Fallopian tube (tissue), 1 donor: ENCODE data around the genes OTOP2 and ARMC7.

DNA sequence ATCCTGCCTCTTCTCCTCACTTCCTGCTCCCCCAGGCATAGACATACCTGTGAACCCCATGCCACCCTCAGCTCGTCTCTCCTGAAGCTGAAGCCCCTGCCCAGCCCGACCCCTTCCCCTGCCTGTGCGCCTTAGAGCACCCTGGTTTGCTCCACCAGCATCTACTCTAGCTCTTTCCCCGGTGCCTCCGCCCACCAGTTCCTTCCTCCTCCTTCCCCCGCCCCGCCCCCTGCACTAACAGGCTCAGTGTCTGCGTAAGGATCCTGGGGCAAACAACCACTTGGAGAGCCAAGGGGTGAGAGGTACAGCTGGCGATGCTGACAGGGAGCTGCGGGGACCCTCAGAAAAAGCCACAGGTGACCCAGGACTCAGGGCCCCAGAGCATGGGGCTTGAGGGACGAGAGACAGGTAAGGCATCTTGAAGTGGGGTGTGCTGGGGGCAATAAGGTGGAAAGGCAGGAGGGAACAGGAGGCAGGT, 2.0 kb downstream of the GPR142 start:
- PRO-cap: no peak

DNA sequence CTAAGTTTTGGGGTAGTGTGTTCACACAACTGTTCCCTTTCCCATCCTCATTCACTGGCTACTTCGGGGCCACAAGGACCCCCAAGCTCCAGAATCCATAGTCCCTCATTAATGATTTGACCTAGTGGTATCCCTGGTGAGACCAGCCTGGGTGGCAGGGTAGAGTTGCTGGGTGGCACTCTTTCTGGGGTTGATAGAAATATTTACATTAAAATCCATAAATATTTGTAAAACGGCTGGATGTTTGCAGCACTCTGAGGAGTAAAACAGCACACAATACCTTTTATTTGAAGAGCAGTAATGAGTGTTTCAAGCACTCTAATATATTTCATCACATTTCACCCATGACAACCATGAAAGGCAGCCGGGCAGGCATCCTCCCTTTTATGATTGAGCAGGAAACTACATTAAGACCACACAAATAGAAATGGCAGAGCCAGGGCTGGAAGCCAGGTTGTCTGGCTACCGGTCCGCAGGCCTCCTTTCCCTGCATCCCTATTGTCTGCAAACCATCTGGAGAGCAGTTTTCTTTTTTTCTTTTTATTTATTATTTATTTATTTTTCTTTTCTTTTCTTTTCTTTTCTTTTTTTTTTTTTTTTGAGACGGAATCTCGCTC, 23.1 kb upstream of the GPRC5C start:
- PRO-cap: no peak

- PRO-cap: no peak
These were observed 7.2 kb upstream of the GPRC5C start for GRCh38 chr17:74424600-74425166.

DNA sequence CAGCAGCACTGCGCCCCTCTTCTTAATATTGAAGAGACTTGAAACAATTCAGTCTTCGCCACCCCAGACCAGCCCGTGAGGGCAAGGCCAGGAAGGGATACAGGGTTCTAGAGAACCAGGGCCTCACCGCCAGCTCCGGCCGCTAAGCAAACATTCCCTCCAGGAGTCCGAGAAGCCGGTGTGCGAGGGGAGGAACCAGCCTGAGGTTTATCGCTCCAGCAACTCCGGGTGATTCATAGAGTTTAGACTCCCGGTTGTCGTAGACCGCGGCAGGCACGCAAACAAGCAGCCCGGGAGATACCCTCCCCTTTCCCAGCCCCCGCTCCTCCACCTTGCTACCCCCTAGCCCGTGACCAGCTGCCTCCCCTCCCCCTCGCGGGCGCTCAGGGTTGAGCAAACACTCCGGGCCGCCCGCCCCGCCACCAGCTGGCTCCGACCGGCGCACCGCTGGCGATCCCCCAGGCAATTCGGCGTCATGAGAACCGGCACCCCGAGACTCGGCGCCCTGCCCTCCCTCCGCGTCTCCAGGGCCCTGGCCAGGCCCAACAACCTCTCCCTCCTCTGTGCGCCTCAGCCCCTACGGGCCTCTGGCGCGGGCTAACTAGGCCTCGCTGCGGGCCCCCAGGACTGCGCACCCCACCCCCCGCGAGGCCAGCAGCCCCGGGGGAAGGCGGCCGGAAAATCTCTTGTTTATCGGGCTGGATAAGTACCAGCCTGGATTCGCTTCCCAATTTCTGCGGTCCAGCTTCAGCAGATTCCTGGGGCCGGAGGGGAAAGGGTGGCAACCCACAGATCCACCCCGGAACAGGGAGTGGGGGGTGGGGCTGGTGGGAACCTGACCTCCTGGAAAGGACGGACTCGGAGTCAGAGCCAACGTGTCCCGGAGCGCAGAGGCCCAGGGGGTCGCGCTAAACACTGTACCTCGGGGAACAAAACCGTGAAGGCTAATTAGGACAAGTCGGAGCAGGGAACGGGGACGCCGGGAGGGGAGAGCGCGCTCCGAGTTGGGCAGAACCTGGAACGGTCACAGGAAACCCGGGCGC, 1.0 kb upstream of the GPRC5C start:
- PRO-cap: bidirectional peak, plus-strand start at position 170 of the sequence, minus-strand start at position 182 of the sequence; bidirectional peak, plus-strand start at position 396 of the sequence, minus-strand start at position 209 of the sequence; bidirectional peak, plus-strand start at position 867 of the sequence, minus-strand start at position 806 of the sequence

- PRO-cap: no peak
These were observed 475 bp upstream of the GPRC5C start for GRCh38 chr17:74431561-74431665.

- PRO-cap: no peak
These were observed 4.5 kb downstream of the GPRC5C start for GRCh38 chr17:74436273-74436821.

GRCh38 chr17:74444041-74444621, 12.2 kb downstream of the GPRC5C start:
- PRO-cap: no peak

GRCh38 chr17:74478558-74479093, 12.2 kb downstream of the CD300A start:
- PRO-cap: no peak

DNA sequence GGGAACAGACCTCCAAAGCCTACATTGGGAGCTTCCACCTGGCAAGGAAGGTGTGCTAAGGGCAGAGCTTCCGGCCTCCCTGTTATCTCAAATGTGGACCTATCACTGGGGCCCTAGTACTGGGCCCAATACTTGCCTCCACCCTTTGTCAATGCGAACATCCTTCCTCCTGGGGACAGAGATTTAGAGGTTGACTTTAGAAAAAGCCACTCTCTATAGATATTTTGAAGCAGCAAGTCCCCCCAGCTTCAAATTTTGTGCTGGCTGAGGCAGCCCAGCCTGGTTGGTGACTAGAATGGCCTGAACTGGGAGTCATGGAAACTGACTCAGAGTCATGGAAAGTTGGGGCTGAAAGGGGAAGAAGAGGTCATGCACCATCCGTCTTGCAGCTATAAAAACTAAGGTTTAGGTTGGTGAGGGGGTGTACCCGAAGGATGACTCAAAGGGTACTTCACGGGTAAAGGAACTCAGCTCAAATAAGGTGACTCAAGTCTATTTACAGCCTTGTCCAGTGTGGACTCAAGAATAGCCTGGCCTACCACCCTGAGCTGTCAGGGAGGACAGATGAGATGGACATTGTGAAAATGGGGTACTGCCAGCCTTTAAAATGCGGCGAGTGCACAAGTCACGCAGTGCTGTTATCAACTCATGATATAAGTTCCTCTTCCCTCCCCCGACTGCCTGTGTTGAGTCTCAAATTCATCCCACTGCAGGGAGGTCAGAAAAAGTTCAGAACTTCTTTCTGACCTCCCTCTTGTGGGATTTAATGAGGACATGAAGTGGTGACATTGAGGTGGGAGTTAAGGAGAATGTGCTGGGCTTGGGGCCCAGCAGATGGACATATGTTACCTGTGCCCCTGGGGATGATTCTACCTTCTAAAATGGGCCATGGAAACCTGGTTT, 18.6 kb downstream of the CD300LB start:
- PRO-cap: no peak

DNA sequence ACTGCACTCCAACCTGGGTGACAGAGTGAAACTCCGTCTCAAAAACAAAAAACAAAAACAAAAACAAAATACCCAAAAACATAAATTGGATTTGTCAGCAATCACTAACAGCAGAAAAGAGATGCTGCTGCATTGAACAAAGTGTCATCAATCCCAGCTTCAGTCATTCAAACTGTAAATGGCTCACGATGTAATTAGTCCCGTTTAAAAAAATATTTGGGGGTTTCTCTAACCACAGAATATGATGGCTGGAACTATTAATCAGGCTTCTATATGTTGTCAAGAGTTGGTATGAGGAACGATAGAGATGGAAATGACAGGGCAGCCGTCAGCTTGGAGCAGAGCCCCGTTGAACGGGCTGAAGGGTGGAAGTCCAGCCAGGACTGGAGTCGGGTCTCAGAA, 1.5 kb downstream of the CD300LB start:
- PRO-cap: no peak

- PRO-cap: no peak
These were observed 13.4 kb downstream of the CD300E start for GRCh38 chr17:74609915-74610823.

GRCh38 chr17:74924017-74924464, at the start of gene OTOP2:
Gene OTOP2 (plus strand): TSS chr17:74924273.
- PRO-cap: no peak

DNA sequence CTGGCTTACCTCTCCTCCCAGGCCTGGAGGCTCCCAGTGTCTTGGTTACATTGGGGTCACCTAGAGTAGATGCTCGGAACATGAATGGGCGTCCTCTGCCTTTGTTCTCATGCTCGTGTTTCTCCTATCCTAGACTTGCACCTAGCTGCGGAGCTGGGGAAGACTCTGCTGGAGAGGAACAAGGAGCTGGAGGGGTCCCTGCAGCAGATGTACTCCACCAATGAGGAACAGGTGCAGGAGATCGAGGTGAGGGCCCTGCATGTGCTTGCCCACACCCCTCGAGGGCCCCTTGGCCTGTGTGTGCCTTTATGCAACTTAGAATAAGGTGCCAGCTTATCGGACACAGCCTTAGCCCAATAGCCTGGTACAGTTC, 11.9 kb downstream of the CDR2L start:
- PRO-cap: no peak

GRCh38 chr17:75047755-75048112, 709 bp downstream of the KCTD2 start:
- PRO-cap: no peak

GRCh38 chr17:75088046-75088464, 301 bp downstream of the SLC16A5 start:
- PRO-cap: bidirectional peak, plus-strand start at chr17:75088357, minus-strand start at chr17:75088311

- PRO-cap: no peak
These were observed 712 bp downstream of the SLC16A5 start for GRCh38 chr17:75088465-75088866.

DNA sequence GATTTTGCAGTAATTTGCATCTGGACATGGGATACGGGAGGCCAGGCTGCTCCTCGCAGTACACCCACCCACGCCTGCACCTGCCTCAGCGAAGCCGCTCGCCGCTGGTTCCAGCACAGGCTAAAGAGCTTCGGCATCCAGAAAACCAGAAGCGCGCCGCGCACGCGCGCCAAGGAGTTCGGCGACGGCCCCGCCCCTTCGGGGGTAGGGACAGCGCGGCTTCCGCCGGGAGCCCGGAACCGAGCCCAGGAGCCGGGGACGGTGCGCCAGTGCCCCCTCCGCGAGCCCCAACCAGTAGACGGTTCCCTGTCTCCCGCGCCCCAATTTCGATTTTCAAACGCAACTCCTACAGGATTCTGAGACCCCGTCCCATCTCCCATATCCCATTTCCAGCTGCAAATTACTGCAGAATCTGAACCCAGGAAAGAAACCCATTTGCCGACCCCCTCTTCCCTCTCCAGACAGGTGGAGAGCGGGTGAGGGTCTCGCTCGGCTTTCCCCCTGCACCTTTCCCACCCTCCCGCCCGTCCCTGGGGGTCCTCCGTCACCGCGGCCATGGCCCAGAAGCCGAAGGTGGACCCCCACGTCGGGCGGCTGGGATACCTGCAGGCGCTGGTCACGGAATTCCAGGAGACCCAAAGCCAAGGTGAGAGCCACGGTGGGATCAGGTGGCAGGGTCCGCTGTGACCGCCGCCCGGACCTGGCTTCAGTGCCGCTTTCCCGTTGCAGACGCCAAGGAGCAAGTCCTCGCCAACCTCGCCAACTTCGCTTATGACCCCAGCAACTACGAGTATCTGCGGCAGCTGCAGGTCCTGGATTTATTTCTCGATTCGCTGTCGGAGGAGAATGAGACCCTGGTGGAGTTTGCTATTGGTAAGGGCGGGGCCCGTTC, at the start of gene ARMC7:
Gene ARMC7 (plus strand): TSS at position 236 of the 892 bp plus-strand sequence.
- PRO-cap: bidirectional peak, plus-strand start at position 238 of the sequence, minus-strand start at position 122 of the sequence

DNA sequence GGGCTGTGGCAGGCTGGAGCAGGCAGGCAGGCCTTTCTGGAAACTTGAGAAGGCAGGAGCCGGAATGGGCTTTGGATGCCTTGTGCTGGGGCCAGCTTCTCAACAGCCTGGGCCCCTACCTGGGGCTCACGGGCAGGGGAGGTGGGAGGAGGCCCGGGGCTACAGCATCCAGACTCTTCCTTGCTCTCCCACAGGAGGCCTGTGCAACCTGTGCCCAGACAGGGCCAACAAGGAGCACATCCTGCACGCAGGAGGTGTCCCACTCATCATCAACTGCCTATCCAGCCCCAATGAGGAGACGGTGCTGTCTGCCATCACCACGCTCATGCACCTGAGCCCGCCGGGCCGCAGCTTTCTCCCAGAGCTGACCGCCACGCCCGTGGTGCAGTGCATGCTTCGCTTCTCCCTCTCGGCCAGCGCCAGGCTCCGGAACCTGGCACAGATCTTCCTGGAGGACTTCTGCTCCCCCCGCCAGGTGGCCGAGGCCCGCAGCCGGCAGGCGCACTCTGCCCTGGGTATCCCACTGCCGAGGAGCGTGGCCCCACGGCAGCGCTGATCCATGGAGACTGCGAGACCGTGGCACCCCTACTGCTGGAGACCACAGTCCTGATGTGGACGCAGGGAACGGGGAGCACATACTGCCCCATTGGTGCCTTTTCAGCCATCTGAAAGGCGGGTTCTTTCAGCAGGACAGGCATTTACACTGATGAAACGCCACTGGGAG, 2.9 kb downstream of the NT5C start:
- PRO-cap: no peak

DNA sequence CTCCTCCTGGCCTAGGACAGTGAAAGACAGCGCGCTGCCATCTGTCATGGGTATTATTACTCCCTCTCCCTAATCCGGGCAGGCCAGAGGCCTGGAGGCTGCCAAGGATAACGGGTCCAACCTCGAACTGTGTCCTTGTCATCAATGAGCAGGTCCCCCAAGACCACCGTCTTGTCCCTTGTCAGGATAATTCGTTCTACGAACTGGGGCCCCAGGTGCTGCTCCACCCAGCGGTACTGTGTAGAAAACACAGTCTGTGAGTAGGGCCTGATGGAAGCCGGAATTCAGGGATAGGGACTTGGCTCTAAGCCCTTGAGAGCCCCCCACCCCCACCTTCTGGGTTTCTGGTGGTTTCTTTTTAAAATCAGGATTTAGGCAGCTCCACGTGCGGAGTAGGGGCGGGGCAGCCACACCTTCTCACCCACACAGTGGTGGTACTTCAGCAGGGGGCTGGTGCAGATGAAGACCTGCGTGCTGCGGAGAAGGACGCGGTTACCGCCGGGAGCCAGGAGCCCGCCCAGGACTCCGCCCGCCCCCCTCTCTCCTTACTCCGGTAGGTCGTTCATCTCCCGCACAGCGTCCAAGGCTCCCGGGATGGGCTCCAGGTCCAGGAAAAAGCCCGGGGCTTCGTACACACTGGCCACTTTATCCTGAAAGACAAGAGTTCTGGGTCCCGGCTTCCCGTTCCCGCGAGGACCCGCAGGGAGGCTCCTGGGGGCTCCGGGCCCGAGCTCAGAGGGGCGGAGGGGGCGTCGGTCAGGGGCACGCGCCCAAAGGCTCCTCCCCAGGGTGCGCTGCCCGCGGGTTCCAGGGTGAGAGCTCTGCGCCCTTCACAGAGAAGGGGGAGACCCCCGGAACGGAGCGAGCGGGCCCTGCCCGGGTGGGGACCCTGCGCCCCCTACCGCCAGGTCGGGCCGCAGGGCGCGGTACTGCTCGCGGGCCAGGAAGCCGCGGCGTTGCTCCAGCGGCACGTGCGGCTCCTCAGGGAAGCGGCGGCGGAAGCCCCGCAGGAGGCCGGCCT, 600 bp downstream of the NT5C start:
- PRO-cap: no peak

DNA sequence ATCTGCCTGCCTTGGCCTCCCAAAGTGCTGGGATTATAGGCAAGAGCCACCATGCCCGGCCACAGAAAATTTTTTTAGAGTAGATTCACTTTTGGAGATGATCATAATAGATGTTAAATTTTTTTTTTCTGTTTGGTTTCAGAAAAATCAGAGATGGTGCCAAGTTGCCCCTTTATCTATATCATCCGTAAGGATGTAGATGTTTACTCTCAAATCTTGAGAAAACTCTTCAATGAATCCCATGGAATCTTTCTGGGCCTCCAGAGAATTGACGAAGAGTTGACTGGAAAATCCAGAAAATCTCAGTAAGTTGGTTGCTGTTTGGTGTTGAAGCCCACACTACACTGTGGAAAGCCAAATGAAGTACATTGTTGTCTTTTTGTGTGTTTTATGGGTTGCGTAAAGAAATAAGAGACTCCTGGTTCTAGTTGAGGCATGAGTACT, 4.2 kb downstream of the NUP85 start:
- PRO-cap: no peak